ENCODE measurements around a stretch of chr16.

- RRBS, result 0% methylated on average over 6 of the region's 22 CpGs
Measured at GRCh38 chr16:84228031-84228882, 11.6 kb downstream of the KCNG4 start.

DNA sequence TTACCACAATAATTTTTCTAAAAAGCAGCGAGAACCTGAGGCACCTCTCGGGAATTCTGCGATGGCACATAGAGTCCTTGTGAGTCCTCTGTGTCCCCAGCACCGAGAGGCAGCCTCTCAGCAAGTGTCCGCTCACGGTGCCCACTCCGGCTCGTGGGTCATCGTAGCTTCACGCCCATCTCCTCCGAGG is 7.6 kb downstream of the WFDC1 start:
- RRBS, result no CpG with 5 or more reads among the region's 11 CpGs

DNA sequence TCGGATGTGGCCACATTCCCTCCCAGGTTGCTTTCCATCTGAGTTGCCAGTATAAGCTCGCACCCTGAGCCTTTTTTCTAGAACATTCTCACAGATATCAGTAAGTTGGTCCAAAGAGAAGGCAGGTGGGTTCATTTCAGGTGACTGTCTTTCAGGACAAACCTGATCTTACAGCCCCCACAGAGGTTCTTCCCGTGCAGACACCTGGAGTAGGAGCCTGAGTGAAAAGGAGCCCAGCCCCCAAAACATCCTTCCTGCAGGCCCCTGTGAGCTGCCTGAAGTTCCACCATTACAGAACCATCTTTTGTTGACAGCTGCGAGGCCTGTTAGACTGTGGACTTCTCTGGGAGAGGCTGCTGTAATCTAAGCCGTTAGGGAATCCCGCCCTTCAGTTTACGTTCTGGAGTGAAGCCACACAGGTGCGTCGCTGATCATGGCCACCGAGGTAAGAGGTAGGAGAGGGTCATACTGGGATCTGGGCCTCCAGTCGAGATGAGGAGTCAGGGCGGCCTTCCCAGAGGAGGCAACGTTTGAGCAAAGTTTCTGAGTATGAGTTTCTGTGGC is 26.9 kb upstream of the ATP2C2 start:
- RRBS, result no CpG with 5 or more reads among the region's 13 CpGs

GRCh38 chr16:84356569-84357198 is 11.7 kb upstream of the ATP2C2 start:
- RRBS, result no CpG with 5 or more reads among the region's 12 CpGs

DNA sequence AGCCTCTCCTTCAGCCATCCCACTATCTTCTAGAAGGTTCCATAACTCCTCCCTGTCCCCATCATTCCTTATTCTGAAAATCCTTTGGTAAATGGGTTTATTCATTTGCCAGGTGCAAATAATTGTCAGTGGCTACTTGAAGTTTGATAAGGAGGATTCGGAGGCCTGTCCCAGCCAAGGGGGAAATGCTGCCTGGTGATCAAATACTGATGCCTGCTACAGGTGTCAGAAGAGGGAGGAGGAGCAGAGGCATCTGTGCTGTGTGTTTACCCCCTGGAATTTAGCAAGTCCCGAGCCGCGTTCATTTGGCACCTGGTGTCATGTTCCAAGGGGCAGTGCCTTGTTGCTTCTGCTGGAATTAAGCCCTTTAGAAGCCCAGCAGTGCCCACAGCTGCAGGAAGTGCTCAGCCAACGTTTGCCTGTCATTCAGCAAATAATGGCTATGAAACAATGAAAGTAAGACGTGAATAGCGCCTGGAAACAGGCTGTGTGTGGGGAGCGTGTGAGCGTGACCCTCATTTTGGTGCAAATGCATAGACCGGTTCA is 6.0 kb upstream of the ATP2C2 start:
- RRBS, result no CpG with 5 or more reads among the region's 10 CpGs

DNA sequence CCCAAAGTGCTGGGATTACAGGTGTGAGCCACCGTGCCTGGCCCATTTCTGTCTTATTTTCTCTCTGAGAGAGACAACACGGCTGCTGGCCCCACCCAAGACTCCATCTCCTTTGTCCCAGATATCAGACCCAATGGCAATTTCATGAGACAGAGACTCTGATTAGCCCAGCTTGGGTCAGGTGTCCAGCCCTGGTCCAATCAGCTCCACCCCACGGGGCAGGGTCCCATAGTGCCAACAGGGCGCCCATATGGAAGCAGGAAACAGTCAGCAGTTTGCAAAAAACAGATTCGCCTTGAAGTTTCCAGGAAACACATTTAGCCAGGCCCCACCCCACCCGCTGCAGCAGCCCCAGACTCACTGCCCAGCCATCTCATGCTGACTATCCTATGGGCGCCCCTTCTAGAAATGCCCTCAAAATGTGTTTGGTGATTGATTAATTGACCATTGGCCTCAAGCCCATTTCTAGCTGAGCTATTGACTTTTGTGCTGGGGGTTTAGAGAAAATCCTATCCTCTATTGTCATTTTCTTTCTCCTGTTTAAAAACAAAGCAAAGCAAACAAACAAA is 32.7 kb upstream of the MEAK7 start:
- RRBS, result no CpG with 5 or more reads among the region's 7 CpGs

GRCh38 chr16:84553742-84554420 is 49.4 kb upstream of the MEAK7 start:
- RRBS, result no CpG with 5 or more reads among the region's 17 CpGs

DNA sequence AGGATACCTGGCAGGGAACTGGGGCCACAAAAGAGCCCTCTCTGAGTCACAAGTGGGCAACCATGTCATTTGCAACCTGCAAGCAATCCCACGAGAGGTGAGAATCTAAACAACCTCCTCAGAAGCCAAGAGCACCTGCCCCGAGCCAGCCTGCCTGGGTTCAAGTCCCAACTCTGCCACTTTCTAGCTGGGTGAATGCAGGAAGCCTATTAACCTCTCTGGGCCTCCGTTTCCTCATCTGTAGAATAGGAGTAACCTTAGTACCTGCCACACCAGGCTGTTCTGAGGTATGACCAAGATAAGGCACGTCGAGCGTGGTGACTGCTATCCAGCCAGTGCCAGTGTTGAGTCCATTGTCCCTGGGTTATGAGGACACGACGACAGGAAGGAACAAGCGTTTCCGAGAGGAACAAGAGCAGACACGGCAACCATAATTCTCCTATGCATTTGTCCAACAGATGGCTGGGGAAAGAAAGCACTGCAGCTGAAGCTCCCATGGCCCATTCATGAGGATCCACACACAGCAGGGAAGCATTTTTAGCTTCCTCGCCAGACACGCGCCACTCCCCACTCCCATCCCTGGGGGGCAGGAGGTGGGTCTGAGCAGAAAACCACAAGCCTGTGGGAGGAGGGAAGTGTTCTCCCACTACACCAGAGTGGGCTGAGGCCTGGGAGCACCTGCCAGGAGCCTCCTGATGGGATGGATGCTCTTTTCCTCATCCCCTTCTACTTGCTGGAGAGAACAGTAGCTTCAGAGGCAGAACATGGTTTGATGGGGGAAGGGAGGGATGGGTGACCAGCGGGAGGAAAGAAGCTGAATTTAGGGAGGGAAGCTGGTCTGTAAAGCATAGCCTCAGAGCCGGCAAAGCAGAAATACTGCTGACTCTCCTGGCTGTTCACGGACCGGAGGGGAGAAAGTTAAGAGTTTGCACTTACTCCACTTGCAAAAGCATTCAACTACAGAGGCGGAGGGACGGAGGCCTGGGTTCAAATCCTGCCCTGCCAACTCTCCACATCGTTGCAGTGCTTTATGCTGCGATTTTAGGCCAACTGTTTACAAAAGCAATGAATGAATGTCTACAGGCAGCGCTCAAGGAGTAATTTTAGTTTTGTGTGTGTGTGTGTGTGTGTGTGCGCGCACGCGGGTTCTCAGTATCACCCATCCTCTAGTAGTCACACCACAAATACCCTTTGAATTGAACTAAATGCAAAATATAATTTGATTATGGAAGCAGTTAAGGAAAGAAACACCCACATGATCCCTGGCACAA is 2.7 kb downstream of the COTL1 start:
- RRBS, result no CpG with 5 or more reads among the region's 27 CpGs

GRCh38 chr16:84658353-84659166 is 10.2 kb downstream of the KLHL36 start:
- RRBS, result no CpG with 5 or more reads among the region's 19 CpGs

- RRBS, result under 1% methylated on average over 37 of the region's 65 CpGs
Measured at GRCh38 chr16:84700119-84700906, 513 bp downstream of the USP10 start.

- RRBS, result no CpG with 5 or more reads among the region's 16 CpGs
Measured at GRCh38 chr16:84726431-84727272, 26.9 kb downstream of the USP10 start.

DNA sequence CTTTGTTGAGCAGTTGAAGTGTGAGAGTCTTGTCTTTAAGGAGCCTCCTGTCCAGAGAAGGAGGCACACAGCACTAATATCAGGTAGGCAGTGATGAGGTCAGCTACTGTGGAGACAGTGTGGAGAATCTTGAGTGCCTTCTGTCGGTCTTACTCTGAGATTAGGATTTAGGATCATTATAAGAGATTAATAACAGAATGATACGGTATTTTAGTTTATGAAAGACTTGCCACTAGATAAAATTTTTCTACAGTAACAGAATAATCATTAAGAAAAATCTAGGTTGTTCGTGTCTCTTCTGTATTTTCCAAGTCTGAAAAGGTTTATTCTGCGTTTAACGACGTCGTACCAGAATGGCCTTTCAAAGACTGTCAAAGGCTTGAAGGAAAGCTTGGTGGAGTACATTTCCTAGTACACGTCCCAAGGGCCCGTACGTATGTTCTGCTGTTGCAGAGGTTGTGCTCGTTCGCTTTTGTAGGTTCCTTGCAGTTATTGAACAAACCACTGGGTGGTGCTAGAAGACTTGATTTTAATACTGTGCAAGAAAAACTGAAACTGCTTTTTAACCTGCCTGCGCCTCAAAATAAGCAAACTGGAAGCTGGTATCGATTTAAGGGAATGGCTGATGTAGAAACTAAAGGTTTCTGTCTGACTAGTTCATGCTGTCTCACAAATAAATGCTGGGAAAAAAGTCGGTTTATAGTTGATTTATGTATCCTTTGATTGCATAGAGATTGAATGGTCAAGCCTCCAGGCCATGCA is 54.4 kb downstream of the USP10 start:
- RRBS, result no CpG with 5 or more reads among the region's 15 CpGs

GRCh38 chr16:84765422-84766464 is 54.0 kb upstream of the CRISPLD2 start:
- RRBS, result no CpG with 5 or more reads among the region's 17 CpGs

DNA sequence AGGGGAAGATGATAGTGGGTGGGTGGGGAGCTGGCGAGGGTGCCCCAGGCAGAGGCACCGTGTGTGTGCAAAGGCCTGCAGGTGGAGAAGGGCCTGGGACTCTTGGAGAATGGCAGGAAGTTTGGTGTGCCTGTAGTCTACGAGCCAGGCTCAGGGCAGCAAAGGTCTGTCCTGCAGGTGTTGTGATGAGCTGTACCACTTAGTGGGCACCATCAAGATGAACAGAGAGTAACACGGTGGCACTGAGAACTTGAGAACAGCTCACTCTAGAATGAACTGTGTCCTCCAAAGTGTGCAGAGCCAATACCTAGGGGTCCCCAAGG is 4.3 kb downstream of the CRISPLD2 start:
- RRBS, result no CpG with 5 or more reads among the region's 4 CpGs

DNA sequence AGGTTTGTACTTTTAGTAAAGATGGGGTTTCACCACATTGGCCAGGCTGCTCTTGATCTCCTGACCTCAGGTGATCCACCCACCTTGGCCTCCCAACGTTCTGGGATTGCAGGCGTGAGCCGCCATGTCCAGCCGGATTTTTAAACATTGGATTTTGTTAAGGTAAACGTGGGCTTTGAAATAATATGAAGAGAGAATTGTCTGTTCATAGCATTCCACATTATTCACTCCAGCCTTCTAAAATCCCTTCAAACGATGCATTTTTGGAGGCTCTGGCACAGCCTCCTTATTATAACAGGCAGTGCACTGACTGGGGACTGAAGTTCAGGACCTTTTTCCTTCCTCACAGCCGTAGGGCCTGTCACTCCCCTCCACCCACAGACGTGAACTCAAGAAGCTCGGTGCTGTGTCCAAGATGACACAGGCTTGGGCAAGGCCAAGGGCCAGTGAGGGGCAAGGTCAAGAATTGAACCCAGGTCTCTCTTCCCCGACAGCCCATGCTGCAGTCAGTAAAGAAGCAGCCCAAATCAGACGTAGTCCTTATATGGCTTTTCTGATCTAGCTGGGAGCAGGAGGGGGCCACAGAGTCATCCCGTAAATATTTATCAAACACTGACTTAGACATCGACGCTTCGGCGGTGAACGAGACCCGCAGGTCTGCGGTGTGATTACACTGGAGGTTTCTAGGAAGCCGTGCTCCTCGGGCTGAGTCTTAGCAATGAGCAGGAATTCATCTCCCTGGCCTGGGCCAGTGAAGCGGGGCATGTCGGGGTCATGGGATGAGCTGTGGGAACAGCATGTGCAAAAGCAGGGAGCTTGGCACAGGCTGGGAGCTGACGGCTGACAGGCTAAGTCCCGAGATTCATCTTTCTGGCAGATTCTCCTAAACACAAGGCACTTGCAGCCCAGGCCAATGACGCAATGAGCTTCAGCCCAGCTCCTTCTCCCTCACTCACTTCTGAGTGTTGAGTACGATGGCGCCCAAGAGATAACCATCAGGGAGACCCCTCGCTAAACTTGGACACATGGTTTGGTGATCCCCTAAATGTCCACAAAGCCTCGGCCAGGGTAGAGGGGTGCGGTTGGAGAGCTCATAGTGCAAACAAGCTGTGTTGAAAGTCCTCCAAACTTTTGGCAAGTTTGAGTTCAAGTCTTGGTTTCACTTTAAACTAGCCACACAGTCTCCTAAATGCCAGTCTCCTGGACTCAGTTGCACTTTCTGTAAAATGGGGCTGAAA is 12.5 kb downstream of the CRISPLD2 start:
- RRBS, result no CpG with 5 or more reads among the region's 31 CpGs

- RRBS, result no CpG with 5 or more reads among the region's 10 CpGs
Measured at GRCh38 chr16:84837681-84837979, 17.8 kb downstream of the CRISPLD2 start.

GRCh38 chr16:84843710-84844450 is 24.1 kb downstream of the CRISPLD2 start:
- RRBS, result no CpG with 5 or more reads among the region's 11 CpGs

DNA sequence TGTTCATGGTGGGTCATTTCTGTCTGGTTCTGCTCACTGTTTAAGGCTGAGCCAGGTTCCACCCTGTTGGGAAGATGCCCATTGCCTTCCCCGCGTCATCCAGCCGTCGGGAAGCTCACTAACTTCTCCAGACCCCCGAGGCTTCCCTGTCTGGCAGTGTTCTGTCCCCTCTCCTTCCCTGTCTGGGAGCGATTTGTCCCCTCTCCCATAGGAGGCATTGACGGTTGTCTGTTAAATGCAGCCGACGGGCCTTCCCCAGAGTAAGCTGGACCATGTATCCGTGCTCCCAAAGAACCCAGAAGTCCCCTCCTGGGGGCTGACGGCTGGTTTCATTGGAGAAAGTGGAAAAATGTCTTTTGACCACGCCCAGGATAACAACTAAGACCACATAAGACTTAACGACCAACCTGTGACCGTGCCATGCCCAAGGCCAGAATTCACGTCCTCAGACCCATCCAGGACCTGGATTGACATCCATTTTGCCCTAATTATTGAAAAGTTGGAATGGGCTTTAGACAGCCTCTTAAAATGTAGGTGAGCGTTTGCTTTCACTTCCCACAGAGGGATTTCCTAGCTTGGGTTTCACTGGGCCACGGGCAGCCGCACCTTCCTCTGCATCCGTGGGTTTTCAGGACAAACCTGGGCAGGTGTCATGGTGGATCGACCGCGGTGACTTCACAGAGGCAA is 27.0 kb downstream of the CRISPLD2 start:
- RRBS, result no CpG with 5 or more reads among the region's 22 CpGs

- RRBS, result no CpG with 5 or more reads among the region's 5 CpGs
Measured at GRCh38 chr16:84847615-84847801, 27.7 kb downstream of the CRISPLD2 start.

DNA sequence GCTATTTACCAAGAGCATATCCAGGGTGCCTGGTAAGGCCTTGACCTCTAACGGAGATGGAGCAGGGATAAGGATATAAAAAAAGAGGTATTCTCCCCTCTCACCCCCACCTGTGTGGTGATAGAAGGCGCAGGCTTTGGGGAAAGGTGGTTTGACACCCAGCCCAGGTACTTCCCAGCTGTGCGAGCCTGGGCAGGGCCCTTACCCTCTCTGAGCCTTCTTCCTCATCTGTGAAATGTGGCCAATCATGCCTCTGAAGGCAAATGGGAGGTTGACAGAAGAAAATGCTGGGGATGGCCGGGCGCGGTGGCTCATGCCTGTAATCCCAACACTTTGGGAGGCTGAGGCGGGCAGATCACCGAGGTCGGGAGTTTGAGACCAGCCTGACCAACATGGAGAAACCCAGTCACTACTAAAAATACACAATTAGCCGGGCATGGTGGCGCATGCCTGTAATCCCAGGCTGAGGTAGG is 43.6 kb downstream of the CRISPLD2 start:
- RRBS, result no CpG with 5 or more reads among the region's 11 CpGs